ENCODE measurements around a stretch of chr6.

- RRBS, result no CpG with 5 or more reads among the region's 5 CpGs
Measured at GRCh38 chr6:109389673-109390249, 7.5 kb upstream of the CD164 start.

DNA sequence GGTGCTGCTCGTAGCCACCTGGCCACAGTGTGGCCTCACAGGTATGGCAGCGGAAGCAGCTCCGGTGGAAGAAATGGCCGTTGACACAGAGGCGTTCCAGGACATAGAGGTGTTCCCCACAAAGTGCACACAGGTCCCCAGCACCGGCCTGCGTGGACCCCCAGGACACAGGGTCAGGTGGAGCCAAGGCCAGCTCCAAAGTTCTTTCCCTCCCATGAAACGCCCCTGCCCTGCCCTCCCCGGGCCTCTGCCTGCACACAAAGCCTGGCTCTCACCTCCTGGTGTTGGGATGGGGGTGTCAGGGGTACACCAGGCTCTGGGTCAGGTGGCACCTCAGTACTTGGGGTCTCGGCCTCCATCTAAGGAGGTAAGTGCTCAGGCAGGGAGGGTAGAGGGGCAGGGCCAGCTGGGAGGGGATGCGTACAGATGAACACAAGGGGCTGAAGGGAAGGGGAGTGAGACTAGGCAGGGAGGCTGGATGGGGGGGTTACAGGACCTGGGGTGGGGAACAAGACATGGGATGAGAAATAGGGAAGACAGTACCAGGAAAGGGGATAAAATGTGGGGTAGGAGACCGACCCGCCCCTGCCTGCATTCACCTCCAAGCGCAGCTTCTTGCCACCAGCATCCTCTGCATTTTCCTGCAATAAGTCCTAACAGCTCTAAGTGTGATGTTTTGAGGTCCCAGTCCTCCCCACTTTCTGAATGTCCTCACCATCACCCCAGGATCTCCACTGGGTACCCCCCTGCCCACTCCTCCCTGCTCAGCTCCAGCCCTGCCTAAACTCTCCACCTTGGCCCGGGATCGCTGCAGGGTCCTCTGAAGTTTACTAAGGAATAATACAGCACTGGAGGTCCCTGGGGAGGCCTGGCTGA, 6.8 kb downstream of the SMPD2 start:
- RRBS, result 94% methylated on average over 7 of the region's 16 CpGs

DNA sequence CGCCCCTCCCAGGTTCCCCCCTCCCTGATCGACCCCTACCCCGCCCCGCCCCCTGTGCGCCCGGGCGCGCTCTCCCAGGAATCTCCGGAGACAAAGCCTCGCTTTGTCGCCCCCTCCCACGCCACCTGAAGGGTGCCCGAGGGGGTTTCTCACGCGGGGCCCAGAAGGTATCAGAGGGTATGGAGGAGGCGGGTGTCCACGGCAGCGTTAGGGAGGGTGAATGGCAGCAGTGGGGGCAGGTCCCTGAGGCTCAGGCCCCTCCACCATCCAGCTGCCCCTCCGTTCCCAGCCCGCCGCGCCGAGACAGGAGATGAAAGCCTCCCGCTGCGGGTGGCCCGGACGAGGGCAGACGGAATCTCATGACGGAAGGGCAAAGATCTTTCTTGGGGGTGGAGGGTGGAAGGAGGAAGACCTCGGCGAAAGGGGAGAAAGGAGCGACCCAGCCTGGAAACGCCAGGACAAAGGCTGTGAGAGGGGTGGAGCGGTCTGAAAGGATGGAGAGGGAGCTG, 510 bp downstream of the MICAL1 start:
- RRBS, result 5% methylated on average over 6 of the region's 34 CpGs

GRCh38 chr6:109458775-109459279, 3.3 kb upstream of the MICAL1 start:
- RRBS, result no CpG with 5 or more reads among the region's 5 CpGs

DNA sequence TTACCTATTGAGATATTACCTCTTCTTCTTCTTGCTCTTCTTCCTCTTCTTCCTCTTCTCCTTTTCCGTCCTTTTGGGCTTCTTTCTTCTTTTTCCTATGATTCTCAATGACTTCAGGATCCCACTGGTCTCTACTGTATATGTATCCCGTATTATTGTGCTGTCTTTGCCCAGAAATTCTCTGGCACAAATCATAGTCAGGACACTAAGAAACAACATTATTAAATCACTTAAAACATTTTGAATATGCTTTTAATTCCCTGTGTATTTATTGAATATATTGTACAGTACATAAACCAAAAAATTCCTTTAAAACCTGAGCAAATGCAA, 31.8 kb downstream of the AK9 start:
- RRBS, result no CpG with 5 or more reads among the region's 2 CpGs

GRCh38 chr6:110179778-110180339, 368 bp upstream of the CDC40 start:
- RRBS, result no CpG with 5 or more reads among the region's 20 CpGs

GRCh38 chr6:110215346-110215875, 35.2 kb downstream of the CDC40 start:
- RRBS, result no CpG with 5 or more reads among the region's 7 CpGs

- RRBS, result no CpG with 5 or more reads among the region's 6 CpGs
Measured at GRCh38 chr6:110491678-110492465, 15.5 kb upstream of the SLC22A16 start.

GRCh38 chr6:110554743-110555565, 78.5 kb upstream of the SLC22A16 start:
- RRBS, result no CpG with 5 or more reads among the region's 11 CpGs

DNA sequence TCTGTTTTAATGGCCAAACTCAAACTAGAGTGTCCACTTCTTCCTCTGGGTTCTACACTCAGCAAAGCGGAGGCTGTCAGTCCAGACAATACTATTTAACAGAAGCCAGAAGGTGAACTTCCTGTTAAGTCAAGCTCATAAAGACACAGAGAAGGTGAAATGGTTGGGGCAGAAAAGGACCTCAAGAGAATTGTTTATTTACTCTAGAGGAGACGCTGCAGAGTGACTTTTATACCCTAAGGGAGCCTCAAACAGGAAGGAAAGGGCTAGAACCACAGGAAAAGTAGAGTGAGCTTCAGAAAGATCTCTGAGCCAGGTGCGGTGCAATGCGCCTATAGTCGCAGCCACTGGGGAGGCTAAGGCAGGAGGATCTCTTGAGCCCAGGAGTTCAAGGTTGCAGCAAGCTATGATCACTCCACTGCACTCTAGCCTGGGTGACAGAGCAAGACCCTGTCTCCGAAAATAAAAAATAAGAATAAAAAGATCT, 84.2 kb upstream of the SLC22A16 start:
- RRBS, result no CpG with 5 or more reads among the region's 6 CpGs

GRCh38 chr6:110564736-110565233, 88.4 kb upstream of the SLC22A16 start:
- RRBS, result no CpG with 5 or more reads among the region's 4 CpGs

DNA sequence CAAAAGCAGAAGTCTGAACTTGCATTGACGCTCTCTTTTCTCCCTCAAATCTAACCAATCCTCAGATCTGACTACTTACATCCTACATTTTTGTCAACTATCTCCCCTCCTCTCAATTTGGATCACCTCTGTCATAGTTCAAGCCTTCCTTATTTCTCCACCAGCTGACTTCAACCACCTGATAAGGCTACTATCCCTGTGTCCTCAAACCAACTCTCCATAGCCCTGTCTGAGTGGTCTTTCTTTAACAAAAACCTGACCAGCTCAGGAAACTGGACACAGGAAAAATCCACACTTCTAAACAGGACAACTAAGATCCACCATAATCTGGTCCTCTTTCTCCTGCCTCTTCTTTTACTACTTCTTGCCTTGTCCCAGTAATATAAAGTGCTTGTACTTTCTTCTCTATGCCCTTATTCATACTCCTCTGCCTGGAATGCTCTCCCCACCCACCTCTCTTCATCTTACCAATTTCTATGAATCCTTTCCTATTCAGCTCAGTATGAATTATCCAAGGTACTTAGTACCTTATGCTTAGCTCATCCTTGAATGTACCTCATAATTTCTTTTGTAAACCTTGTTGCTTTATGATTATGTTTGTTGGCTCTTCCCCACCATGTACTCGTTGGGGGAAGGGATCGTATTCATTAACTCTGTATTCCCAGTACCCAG, 159.6 kb downstream of the CDK19 start:
- RRBS, result no CpG with 5 or more reads among the region's 3 CpGs

DNA sequence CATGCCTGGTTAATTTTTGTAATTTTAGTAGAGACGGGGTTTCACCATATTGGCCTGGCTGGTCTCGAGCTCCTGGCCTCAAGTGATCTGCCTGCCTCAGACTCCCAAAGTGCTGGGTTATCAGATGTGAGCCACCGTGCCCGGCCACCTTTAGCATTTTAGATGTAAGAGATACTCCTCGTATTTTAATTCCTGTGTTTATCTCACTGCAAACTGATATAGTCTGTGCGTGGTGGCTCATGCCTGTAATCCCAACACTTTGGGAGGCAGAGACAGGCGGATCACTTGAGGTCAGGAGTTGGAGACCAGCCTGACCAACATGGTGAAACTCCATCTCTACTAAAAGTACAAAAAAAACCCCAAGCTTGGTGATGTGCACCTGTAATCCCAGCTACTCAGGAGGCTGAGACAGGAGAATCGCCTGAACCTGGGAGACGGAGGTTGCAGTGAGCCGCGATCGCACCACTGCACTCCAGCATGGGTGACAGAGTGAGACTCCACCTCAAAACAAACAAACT, 27.1 kb downstream of the AMD1 start:
- RRBS, result no CpG with 5 or more reads among the region's 12 CpGs

DNA sequence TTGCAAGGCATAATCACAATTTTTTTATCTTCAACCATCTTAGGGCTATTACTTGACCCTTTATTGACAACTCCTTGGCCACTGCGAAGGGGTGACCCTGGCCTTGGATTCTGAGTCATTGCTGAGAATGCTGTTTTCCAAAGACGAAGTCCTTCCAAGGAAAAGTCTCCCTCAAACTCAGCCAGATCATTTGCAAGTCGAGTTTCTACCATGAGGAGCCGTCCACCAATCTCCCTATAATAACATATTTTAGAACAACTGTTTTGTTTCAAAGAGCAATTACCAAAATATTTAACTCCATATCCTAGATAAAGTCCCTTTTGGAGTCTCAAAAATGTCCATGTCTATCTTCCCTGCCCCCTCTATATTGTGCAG, 108.6 kb downstream of the MFSD4B start:
- RRBS, result no CpG with 5 or more reads among the region's 4 CpGs

- RRBS, result no CpG with 5 or more reads among the region's 5 CpGs
Measured at GRCh38 chr6:111528378-111529100, 45.5 kb upstream of the REV3L start.

- RRBS, result no CpG with 5 or more reads among the region's 23 CpGs
Measured at GRCh38 chr6:111551480-111552702, 53.8 kb downstream of the TRAF3IP2 start.

DNA sequence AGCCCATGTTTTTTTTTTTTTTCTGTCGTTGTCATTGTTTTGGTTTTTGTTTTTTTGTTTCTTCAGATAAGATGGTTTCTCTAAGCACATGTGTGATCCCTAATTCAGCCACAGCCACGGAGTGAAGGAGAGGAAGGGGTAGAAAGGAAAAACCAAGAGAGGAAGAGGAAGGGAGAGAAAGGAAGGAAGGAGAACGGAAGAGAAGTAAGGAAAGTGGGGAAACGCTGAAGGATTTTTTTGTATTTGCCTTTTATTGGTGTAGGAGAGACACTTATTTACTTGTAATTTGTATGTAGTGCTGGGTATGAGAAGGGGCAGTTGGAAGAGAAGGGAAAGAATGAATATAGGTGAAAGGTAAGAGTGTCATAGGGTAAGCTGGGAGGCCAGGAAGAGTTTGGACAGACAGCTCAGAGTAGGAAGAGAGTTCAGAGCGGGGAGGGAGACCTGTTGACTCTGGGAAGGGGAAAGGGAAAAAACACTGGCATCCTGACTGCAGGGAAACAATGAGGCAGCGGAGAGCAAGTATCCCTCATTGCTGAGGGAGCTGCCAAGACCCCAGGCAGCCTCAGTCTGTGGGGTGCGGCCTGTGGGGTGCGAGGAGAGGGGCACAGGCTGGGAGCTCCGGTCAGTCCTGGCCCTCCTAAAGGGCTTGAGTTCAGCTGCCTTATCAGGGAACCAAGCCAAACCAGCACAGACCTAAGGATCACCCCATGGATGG, 3.2 kb downstream of the TRAF3IP2 start:
- RRBS, result no CpG with 5 or more reads among the region's 9 CpGs

- RRBS, result no CpG with 5 or more reads among the region's 5 CpGs
Measured at GRCh38 chr6:111603016-111603503, 2.6 kb downstream of the TRAF3IP2 start.

GRCh38 chr6:111663605-111664074, 58.0 kb upstream of the TRAF3IP2 start:
- RRBS, result no CpG with 5 or more reads among the region's 11 CpGs